Skeletal muscle cell (primary cell): ENCODE results near the gene COPB1.

DNA sequence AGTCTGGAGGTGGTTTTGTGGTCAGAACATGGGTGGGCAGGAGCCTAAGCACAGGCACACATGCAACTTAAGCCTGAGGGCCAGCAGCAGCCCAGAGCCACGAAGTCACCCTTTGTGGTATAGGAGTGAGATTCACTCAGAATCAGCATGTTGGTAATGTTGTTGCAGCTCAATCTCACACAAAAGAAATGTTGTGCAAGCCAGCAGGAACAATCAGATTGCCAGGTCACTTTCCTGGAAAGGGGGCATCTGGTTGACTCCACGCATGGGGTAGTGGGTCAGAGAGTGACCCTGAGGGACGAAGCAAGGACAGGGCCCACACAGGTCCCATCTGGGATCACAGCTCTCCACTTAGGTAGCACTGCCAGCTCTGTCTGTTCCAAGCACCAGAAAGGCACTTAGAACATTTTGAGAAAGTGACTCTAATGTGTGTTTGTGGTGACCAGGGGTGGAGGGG lies 109.5 kb downstream of the RASSF10 start:
- RRBS: no CpG with 5 or more reads among the region's 3 CpGs

DNA sequence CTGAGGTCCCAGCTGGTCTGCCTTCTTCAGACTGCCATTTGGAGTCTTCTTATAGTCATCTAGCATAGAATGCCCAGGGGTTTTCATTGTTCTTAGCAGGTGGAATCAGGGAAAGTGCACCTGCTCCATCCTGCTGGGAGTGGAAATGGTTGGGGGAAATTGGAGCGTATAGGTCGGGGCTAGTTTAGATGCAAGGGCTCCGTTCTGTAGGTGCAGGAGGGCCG lies 28.3 kb downstream of the BMAL1 start:
- RRBS: no CpG with 5 or more reads among the region's 4 CpGs

DNA sequence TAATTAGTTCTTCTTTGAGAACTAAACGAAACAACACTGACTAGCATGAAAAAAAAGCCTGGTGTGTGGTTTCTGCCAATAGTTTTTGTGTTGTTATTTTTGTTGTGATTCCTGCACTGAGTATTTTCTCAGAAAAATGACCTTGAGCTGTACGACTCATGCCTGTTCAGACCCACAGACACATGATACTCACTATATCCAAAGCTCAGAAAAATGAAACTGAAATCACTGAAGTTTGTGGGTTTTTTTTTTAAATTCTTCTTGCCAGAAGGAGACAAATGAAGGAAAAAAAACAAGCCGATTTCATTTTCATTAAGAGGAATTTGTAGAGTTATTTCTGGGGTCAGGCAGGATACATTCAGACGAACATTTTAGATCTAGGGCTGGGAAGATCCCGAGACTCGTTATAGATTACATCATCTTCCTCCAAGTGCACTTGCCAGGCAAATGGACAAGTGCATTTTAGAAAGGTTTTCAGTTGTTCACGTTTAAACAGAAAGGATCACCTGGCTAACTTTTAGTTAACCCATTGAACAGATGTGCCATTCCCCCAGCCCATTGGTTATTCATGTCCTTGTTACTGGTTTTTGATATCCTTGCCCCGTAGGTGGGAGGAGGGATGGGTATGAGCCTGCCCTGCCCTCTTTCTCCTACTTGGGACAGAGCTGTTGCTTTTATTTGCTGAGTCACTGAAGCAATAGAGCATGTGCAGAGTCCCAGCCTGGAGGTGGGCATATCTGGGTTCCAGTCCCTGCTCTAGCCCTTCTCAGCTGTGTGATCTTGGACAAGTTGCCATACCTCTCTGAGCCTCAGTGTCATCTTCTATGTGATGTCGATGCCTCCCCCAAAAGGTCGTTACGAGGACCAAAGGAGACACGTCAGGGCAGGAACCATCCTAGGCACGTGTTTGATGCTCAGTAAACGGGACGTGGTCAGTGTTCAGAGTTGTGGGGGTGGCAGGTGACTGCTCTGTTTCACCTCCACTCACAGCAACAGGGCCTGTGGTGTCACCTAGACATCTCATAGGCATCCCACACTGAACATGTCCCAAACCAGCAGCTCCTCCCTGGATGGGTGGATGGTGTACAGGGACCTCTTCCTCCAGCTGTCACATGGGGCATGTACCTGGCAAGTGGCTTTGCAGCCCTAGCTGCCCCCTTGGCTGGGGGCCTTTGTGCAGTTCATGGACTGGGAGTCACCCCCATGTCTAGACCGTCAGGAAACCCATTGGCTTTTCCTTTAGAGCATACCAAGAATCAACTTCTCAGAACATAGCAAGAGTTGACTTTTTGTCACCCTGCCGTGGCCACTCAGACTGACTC lies 60.8 kb downstream of the BMAL1 start:
- RRBS: no CpG with 5 or more reads among the region's 17 CpGs

GRCh38 chr11:13462166-13462642 lies 818 bp downstream of the BTBD10 start:
- RRBS: no CpG with 5 or more reads among the region's 6 CpGs

GRCh38 chr11:13868845-13869504 lies 93.5 kb upstream of the SPON1 start:
- RRBS: no CpG with 5 or more reads among the region's 2 CpGs

- RRBS: no CpG with 5 or more reads among the region's 7 CpGs
These were observed 18.2 kb downstream of the RRAS2 start for GRCh38 chr11:14340529-14341445.

GRCh38 chr11:14345401-14345731 lies 13.6 kb downstream of the RRAS2 start:
- RRBS: no CpG with 5 or more reads among the region's 2 CpGs

DNA sequence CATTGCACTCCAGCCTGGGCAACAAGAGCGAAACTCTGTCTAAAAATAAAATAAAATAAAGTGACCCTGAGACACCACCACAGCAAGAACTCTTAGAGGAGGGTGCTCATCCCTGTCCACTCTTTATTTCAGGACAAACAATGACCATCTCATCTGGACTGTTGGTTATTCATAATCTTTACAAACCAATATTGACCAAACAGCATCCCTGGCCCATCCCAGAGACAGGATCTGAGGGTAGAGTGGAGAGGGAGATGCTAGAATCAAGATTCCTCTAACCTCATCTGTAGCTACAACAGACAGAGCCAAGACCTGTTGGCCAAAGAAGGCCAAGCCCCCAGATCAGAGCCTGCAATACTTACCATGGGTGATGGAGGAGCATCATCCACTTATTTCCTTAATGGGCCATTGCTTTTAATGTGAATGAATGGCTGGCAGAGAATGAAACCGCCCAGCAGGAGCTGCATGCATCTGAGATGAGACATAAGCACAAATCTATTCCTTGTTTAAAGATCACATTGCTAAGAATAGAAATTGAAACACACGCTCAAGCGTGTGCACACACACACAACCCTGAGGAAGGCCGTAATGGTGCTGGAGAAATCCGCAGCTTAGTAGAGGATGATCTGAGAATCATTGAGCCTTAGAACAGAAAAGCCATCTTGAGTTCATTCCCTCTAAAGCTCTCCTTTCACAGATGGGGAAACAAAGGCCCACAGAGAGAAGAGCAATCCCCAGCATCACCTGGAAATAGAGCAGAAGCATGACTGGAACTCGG lies 5.2 kb upstream of the RRAS2 start:
- RRBS: no CpG with 5 or more reads among the region's 7 CpGs

GRCh38 chr11:14499069-14500237 lies at the start of gene COPB1:
COPB1 (minus strand) TSS chr11:14499811.
- RRBS: under 1% methylated on average over 8 of the region's 58 CpGs

DNA sequence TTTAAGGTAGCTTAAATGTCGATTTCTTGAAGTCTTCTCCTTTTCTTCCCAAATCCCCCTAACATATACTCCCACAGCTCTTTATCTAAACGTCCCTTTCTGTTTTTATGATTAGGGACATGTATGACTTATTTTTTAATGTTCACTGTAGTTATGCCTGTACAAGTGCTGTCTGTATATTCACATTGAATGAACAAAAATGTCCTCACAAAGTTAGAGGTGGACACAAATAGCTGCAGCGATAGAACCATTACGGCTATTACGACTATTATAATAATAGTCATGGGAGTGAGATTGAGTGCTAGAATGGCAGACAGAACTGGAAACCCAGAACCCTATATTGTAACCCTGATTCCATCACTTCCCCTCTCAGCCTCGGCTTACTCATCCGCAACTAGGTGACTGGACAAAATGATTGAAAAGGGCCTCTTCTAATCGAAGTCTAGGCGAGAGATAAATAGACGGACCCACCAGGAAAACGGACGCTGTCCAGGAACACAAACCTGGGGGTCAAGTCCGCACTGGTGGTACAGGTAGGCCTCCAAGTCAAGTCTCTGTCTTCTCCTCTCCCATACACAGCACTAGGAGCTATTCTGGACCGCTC lies 682 bp downstream of the PSMA1 start:
- RRBS: no CpG with 5 or more reads among the region's 14 CpGs

GRCh38 chr11:14895004-14895414 lies 3.0 kb upstream of the CYP2R1 start:
- RRBS: no CpG with 5 or more reads among the region's 3 CpGs

DNA sequence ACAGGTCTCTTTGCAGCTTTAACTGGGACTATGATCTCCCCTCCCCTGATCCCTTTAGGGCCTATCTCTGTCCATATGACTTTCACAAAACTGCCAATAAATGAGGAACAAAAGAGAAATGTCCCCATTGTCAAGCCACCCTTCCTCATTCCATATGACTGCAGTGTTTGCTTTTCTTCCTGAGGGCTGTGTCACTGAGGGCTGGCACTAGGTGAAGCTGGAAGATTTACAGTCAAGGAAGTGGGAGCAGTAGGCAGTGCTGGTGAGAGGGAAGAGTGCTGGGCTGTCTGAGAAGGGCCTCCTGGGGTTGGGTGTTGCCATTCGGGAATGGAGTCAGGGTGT lies 30.8 kb downstream of the INSC start:
- RRBS: no CpG with 5 or more reads among the region's 1 CpG

DNA sequence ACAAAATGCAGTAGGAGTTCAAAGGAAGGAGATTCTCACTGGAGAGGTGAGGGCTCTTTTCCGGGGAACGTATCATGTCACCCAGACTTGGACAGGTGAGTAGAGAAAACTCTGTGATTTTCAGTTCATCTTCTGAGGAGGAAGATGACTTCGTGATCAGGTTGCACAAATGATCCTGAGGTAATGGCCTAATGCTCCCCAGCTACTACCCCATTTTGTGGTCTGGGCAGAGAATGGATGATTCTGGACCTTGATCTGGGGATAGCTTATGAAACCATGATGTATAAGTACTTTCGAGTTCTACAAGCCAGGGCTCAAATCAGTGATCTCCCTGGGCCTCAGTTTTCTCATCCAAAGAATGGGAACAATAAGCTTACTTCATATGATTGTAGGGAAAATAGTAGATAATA lies 319.2 kb downstream of the INSC start:
- RRBS: no CpG with 5 or more reads among the region's 4 CpGs

DNA sequence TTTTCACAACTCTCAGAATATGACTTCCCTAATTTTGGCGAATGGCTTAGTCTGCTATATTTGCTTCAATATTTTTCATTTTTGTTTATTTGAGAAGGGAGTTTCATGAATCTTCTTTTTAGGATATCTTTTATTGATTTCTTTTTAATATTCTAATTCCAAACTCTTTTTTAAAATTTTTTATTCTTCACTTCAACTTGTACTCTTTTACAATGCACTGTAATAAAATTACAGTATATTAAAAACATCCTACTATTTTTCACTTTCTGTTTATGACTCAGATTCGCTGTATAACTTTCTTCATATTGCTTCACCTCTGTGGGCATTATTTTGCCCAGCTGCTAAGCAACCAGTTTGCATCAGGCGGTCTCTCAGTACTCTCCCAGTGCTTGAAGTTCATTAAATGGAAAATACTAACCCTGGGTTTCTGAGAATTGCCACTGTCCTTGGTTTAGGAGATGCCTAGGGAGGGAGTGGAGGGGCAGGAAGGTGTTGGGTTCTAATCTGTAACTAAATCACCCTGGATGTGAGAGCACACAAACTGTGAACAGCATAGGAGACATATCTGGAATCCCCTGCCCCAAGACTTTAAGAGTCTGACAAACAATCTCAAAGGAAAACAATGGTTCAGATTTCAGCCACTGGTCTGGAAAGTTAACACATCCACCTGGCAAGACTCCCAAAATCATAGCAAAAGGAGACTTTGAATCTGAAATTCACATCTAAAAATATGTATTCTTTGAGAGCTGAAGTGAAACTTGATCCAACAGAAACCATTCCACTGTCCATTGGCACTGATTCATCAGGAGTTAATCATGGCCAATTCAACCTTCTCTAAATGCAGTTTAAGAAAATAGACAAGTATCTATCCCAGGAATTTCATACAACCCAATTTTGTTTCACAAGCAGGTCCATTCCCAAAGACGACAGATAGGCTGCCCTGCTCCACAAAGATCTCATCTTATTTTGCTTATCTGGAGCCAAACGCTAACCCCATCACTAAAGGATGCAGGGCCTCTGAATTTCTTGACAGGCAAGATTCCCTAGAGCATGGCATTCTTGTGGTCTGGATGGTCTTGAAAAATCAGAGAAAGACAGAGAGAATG lies 540.0 kb downstream of the SOX6 start:
- RRBS: no CpG with 5 or more reads among the region's 5 CpGs

DNA sequence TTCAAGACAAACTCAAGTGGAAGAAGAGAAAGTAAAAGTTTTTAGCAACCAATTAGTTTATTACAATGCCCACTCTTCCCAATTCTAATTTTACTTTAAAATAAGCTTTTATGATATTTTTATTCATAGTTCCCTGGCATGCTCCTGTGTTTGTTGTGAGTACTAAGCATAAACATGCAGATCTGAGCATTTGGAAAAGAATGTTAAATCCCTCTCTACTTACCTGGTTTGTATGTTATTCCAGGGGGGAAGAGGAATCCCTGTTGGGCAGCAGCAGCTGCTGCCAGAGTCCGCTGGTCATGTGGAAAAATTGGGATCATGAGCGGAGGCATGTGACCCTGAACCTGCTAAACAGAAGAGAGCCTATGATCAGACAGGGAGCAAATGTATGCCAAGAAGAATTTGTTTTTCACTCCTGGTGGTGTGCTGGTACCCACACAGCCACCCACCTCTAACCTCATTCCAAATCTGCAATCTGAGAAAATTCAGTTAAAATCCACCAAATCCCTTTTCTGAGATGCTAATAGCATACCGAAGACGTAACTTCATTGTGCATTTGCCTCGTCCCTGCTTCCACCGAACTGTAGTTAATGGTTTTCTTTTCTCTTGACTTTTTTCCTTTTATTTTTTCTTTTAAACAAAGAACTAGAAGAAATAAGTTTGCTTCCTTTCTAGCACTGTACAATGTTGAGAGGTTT lies 244.6 kb downstream of the SOX6 start:
- RRBS: no CpG with 5 or more reads among the region's 6 CpGs

- RRBS: no CpG with 5 or more reads among the region's 2 CpGs
These were observed 41.0 kb upstream of the SOX6 start for GRCh38 chr11:16397258-16397779.

GRCh38 chr11:16737906-16738105 lies 641 bp upstream of the C11orf58 start:
- RRBS: no CpG with 5 or more reads among the region's 4 CpGs

DNA sequence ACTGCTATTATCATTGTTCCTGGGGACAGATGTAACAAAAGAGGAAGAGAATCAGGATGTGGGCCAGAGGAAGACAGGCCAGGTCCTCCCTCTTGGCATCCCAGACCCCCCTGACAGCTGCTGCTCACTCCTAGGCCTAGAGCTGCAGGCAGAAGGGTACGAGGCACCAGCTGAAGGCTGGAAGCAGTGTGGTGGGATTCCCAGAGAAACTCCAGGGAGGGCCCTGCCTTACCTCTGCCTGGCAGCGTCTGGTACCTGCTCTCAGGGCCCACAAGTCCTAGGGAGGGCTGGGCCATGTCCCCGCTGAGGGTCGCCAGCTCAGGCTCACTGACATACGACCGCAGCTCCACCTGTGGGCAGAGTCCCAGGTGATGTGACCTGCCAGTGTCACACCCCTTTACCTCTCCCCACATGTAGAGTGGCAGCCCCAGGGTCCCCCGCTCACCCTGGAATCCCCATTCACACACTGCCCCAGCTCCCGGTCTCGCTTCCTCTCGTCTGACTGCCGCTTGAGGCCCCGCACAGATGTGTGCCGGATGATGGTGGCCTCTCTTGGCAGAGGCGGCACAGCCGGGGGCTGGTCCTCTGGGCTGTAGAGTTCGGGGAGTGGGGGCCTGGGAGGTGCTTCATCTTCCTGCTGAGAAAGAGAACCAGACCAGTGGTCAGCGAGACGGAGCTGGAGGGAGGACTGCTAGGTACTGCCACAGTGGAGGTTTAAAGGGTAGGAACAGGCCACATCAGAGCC lies 52.3 kb downstream of the C11orf58 start:
- RRBS: 76% methylated on average over 6 of the region's 18 CpGs

GRCh38 chr11:16803938-16804873 lies 65.8 kb downstream of the C11orf58 start:
- RRBS: no CpG with 5 or more reads among the region's 6 CpGs

- RRBS: 92% methylated on average over 9 of the region's 25 CpGs
These were observed 78.4 kb downstream of the C11orf58 start for GRCh38 chr11:16816869-16817235.